Myometrial cell (primary cell): ENCODE measurements around the gene CRBN.

GRCh38 chr3:197113-198191 is 889 bp downstream of the CHL1 start:
- RAMPAGE, long total RNA: no peak

- RAMPAGE, long total RNA: no peak
Observed at GRCh38 chr3:376305-376603, 179.7 kb downstream of the CHL1 start.

- RAMPAGE, long total RNA: no peak
Observed at GRCh38 chr3:535796-536447, 339.4 kb downstream of the CHL1 start.

DNA sequence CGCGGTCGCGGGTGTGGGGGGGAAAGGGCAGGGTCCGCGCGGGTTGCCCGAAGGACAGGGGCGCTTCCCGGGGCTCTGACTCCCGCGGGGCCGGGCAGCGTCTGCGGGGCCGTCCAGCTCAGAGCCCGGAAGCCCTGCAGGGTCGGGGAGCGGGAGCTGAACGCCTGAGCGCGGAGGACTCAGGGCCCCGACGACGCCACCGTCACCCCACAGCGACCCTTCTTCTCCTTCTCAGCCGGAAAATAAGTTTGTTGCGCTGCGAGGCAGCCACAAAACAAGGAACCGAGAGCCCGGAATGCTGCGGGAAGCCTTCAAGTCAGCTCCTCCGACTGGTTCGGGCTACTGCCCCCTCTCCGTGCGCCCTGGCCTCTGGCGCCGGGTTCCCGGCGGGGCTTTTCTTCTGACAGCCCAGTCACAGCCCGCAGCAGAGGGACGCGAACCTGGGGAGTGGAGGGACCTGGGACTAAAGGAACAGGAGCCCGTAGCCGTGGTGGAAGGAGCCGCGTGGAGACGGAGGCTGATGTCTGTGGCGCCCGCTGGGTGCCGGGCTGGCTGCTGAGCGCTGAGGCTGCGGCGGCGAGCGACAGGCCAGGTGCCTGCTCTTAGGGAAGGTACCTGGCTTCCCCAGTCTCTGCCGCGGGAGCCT is 496 bp downstream of the CNTN4 start:
- RAMPAGE, long total RNA: no peak

DNA sequence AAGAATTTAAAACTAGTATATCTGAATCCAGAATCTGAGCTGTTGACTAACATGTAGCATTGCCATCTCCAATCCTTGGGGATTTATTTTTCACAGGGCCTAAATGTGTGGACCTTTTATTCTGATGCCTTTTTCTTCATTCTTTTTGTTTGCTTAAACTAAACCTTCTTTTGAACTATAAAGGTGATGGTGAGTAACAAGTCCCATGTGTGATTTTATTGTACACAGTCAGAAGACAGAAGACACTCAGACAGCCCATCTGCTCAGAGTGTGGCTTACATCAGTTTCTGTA is 500.6 kb downstream of the CNTN4 start:
- RAMPAGE, long total RNA: no peak

DNA sequence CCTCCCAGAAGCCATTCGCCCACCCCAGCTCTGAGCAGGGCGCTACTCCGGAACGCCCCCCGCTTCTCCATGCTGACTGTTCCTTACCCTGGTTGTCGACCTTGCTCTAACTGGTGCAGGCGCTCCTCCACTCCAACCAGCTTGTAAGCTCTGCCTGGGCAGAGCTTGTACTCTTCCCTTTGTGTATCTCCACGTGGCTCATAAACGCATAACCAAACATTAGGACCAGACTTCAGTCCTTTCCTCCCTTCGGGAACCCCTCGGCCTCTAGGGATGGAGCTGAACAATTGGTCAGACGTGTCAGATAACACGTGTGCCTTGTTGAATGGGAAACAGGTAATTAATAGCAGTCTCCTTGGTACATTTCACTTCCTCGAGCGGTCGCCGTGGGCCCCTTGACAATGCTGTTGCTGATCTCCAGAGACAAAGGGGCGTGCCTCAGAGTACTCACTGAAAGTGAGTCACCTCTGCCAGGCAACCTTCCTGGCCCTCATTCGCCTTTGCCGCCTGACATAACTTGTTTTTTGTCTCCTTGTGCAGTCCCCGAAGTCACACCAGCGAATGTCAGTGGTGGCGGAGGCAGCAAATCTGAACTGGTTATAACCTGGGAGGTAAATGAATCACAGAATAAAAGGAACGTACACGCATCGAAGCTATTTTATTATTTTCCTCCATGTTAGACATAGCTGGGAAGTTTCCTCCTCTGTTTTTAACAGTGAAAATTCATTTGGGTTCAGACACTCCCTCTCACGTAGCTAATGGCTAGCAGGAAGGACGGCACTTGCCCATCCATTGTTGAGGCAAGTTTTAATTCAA is 71.6 kb downstream of the IL5RA start:
- RAMPAGE, long total RNA: no peak

DNA sequence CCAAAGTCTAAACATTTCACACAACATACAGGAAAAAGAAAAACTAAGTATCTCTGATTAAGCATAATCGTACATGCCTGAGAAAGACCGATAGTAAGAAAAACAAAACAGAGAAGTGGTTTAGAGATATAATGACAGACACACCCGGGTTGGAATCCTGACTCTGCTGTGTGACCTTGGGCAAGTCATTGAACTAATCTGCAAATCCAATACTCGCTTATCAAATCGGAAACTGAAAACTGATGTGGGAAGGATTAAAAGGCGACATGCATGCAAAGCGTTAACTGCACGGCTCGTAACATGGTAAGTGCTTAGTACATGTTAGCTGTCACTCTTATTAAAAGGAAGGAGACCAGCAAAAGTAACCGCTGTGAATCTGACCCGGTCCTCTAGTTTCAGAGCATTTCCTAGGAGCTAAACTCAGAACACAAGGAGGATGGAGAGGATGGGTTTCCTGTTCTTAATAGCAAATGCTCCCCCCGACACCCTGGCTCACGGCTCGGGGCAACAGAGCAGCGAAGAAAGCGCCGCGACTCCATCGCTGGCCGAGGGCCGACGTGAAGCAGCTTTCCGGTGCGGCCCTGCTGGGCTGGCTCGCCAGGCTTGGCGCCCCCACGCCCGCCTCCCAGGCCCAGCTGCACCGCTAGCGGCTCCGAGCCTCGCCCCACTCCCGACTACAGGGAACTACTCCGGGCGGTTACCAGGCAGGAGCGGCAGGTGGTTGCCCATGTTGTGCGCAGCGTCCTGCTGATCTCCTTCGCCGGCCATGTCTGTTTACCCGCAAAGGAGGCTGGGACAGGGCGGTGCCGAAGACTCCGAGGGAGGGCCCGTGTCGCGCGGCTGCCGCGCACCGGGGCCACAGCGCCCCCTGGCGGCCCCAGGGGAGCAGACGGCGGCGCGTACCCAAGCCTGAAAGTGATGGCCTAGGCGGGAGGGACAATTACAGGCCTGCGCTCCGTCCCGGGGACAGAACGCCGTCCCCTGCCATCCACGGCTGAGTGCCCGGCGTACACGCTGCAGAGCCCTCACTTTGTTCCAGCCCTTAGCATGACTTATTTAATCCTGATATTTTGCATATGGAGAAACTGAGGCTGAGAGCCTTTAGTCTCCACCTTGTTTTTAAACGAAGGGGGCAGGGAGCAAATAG is at the start of gene CRBN:
CRBN (minus strand) TSS at position 772 of the 1,147 bp plus-strand sequence.
- RAMPAGE, long total RNA: start-site peak on the minus strand centred at position 772 of the sequence, 8 bp wide, 315 and 292 reads in 2 replicates

- RAMPAGE, long total RNA: no peak
Observed at GRCh38 chr3:3962937-3963731, 163.9 kb downstream of the LRRN1 start.

DNA sequence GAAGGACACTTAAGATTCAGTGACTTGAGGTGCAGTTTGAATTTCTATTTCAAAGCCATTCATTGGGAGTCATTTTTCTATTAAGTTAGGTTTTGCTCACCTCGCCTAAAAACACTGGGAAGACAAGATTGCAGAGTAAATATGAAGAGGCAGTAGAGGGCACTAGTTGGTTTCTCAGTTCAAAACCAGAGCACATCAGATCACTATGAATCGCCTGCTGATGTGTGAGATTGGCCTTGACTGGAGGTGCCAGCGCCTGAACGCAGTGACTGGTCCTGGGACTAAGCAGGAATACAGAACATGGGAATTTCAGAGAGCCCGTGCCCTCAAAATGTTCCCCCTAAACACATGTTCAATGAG is 228.9 kb downstream of the ITPR1 start:
- RAMPAGE, long total RNA: no peak

DNA sequence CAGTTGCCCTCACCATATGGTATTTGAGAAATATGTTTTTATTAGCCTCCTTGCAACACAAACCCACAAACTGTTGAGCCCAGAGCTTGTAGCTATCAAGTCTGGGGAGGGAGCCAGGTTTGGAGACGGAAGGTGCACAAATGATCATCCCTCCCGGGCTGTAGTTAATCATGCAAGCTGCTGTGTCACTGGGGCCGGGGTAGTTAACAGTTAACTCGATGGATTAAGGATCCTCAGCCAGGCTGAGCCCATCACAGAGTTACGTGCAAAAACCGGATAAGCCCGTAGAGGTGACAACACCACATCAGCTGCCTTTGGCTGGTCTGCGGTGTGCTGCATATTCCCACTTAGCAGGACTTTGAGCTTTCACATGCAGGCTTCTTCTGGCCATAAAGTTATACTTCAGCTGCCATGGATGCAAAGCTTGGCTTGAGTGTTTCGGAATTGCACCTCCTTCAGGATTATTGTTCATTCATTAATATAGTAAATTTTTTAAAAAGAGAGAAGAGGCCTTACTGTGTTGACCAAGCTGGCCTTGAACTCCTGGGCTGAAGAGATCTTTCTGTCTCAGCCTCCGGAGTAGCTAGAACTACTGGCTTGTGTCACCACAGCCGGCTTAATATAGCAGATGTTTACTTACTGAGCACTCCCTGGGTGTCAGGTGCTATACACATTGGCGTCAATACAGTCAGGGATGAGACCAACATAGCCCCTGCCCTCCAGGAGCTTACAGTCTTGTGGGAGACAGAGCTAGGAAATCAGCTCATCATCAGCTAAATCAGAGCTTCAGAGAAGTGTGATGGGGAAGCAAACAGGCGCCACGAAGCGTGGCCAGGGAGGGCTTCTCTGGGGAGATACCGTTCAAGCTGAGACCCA is 226.8 kb upstream of the BHLHE40 start:
- RAMPAGE, long total RNA: no peak

GRCh38 chr3:4826825-4827670 is 152.2 kb upstream of the BHLHE40 start:
- RAMPAGE, long total RNA: no peak

DNA sequence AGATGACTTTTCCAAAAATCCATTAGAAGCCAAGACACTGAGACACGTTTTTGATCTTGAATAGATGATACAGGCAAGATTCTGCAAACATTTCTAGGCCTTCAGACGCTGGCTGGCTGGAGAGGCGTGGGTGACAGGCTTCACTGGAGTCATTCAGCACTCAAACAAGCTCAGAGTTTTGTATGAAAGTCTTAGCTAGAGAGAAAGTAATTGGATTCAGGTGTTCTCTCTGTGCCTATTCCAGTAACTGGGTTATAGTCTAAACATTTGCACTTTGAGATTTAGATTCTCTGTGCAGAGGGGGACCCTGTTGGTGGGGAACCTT is 147.7 kb upstream of the BHLHE40 start:
- RAMPAGE, long total RNA: no peak

GRCh38 chr3:4886925-4887700 is 92.1 kb upstream of the BHLHE40 start:
- RAMPAGE, long total RNA: no peak

DNA sequence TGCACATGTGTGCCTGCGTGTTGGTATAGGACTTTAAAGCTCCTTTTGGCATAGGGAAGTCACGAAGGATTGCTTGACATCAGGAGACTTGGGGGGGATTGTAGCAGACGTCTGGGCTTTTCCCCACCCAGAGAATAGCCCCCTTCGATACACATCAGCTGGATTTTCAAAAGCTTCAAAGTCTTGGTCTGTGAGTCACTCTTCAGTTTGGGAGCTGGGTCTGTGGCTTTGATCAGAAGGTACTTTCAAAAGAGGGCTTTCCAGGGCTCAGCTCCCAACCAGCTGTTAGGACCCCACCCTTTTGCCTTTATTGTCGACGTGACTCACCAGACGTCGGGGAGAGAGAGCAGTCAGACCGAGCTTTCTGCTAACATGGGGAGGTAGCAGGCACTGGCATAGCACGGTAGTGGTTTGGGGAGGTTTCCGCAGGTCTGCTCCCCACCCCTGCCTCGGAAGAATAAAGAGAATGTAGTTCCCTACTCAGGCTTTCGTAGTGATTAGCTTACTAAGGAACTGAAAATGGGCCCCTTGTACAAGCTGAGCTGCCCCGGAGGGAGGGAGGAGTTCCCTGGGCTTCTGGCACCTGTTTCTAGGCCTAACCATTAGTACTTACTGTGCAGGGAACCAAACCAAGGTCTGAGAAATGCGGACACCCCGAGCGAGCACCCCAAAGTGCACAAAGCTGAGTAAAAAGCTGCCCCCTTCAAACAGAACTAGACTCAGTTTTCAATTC is 4.8 kb downstream of the BHLHE40 start:
- RAMPAGE, long total RNA: no peak

DNA sequence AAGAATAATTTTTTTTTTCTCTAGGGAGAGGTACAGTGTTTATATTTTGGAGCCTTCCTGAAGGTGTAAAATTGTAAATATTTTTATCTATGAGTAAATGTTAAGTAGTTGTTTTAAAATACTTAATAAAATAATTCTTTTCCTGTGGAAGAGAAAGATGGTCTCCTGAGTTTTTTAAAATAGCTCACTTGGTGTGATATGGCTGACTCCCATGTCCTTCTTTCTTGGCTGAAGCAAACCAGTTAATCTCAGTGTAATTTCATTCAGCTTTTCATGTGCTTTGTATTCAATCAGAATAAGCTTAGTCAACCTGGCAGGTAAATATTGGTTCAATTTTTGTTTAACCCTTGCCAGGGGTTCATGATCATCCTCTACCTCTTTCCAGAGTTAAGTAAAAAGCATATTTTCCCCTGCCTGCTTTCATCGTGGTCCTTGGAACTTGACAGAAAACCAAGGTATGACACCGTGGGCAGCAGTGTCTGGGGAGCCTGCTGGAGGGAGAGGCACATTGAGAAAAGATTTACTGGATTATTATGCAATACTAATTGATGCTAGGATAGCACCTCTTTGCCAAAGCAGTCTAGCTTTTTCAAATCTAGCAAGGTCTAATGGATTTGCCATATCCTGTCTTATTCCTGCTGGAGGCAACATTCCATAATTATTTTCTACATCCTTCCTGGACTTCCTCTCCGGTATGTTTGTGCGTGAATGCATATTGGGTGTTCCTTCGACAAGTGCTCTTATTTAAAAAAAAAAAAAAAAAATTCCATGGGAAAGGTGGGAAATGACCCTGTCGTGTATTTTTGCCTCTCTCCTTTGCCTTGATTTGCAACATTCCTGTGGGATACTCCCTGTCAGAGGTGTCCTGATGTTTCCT is 6.0 kb downstream of the BHLHE40 start:
- RAMPAGE, long total RNA: no peak

DNA sequence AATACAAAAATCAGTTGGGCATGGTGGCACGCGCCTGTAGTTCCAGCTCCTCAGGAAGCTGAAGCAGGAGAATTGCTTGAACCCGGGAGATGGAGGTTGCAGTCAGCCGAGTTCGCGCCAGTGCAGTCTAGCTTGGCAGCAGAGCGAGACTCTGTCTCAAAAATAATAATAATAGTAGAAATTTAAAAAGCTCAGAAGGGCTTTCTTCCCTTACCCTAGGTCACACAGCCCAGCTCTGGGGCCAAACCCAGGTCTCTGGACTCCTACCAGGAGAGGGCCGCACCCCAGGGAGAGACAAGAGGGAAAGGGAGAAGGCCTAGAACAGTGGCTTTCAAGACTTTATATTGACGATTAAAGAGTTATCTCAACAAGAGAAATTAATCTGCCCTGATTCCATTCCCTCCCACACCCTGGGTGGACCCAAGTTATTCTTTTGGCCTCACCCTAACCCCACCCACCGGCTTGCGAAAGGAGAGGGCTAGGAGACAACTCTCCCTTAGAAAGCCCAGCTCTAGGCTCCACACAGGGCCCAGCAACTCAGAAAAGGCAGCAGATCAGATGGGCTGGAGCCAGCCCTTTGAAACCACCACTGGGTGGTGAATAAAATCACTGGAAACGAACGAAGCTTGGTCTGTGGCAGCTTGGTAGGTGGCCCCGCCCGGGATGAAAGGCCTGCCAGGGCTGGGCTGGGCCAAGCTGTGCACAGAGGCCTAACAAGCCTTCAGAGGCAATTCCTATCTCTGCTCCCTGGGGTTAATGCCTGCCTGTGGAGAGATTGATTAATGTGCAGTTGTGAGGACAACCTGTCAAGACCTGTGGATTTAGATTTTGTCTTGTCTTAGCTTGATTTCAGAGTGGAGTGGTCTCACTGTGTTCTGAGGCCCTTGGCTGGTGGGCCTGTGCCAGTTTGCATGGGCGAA is 38.6 kb downstream of the BHLHE40 start:
- RAMPAGE, long total RNA: no peak

DNA sequence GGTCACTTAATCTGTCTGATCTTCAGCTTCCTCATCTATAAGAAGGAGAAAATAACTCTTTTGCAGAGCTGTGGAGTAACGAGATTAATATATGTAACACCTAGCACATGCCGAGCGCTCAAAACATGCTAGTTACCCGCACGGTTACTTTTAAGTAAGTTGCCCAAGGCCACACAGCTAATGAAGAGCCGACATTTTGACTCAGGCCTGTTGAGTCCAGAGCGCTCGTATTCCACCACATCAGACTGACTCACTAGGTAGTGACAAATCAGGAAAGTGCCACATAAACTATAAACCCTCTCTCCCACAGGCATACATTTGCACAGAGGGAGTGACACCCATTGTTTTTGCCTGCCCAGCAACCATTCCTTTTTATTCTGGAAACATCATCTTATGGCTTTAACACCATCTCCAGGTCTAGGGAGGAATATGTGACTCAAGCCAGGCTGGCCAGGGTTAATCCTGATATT is 42.4 kb downstream of the BHLHE40 start:
- RAMPAGE, long total RNA: no peak

GRCh38 chr3:5095858-5096428 is 26.1 kb upstream of the ARL8B start:
- RAMPAGE, long total RNA: no peak

DNA sequence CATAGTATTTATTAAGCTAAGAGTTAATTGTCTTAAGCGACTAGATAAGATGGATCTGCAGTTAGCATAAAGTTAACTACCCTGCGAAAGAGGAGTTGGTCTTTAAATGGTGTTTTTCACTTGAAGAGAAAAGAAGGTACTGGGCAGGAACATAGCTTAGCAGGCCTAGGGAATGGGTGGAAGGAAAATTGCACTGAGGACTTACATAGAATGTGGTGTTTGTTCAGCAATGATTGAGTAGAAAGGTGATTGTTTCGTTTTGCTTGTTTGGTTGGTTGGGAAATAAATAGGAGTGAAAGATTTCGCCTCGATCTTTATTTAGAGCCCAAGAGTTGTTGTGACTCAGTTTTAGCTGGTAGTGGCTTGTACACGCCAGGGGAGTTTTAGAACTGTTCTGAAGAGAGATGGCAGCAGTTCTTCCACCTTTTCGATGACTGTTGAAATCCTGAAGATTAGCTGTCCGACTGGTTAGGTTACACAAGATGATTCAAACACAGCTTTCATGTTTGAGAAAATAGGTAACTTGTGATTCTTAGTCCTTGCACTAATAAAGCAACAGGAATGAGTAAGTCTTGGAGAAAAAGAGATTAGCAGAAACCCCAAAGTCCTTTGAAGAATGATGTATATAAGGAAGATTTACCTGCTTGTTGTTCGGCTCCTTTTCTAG is 1.2 kb downstream of the ARL8B start:
- RAMPAGE, long total RNA: no peak

DNA sequence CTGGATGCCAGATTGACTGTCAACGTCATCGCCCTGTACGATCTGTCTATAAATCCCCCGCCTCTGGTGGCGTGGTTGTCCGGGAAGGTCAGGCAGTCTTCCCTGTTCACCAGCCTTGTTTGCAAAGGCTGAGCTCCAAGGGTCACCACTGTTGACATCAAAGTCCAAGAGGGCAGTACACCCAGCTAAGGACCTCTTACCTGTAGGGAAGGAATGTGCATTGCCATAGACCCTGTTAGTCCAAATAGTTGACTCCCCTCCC is 1.4 kb downstream of the EDEM1 start:
- RAMPAGE, long total RNA: no peak